Metastatic Pancreatic Carcinoma in the Ovary (tissue), 1 donor: ENCODE data around the genes ADGRB3 and DDX43.

GRCh38 chr6:63573381-63574328, 1.4 kb downstream of the PTP4A1 start:
- PRO-cap: bidirectional peak, plus-strand start at chr6:63573745, minus-strand start at chr6:63573597

GRCh38 chr6:63584250-63584625, 12.0 kb downstream of the PTP4A1 start:
- PRO-cap: no peak

- PRO-cap: no peak
These were observed 97.1 kb downstream of the PHF3 start for GRCh38 chr6:63732521-63733257.

DNA sequence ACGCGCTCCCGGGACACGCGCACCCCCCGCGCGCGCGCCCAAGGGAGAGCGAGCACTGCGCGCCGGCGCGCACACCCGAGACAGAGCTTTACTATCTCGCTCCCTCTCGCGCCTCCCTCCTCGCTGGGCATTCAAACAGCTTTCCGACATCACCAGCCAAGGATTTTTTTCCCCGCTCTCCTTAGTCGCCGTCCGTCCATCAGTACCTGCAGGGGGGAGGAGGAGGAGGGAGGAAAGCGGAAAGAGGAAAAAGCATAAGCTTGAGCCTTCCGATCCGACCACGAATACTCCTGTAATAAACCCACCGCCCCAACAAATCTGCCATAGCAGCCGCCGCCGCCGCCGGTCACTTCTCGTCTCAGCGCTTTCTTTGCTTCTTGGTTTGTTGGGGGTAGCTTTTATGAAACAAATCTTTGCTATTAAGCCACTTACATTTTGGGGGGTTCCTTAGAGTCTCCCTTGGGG, at the start of gene ADGRB3:
Gene ADGRB3 (plus strand): TSS at position 55 of the 465 bp plus-strand sequence.
- PRO-cap: bidirectional peak, plus-strand start at position 130 of the sequence, minus-strand start outside the sequence

- PRO-cap: no peak
These were observed 83.4 kb downstream of the ADGRB3 start for GRCh38 chr6:68718306-68719085.

DNA sequence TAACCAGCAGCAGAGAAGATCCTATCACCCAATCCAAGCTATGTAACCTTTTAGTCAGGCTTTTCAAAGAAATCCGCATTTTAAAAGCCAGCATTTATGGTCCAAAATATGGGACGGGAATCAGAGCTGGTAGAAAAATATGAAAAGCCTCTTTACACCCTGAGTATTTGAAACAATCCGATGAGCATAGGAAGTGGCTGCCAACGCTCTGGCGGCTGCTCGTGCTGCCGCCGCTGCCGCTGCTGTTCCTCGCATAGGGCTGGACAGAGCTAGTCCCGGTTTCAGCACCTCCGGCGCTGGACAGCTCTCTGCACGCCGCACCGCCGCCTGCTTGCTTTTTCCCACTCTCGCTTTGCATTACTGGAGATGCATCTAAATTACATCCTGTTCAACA, 564.0 kb downstream of the LMBRD1 start:
- PRO-cap: unidirectional peak, minus-strand start at position 310 of the sequence

DNA sequence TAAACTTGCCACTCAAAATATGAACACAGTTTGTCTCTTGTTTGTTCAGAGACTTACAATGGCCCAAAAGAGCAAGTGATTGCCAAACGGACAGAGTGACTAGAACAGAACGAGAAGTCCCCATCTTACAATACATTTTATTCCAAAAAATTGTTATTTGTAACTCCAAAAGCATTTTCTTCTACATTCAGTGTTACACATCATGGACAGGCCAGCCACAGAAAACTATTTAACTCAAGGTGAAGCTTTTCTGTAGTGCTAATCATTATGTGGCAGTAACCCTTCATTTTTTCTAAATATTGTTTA, 340.4 kb downstream of the LMBRD1 start:
- PRO-cap: no peak

DNA sequence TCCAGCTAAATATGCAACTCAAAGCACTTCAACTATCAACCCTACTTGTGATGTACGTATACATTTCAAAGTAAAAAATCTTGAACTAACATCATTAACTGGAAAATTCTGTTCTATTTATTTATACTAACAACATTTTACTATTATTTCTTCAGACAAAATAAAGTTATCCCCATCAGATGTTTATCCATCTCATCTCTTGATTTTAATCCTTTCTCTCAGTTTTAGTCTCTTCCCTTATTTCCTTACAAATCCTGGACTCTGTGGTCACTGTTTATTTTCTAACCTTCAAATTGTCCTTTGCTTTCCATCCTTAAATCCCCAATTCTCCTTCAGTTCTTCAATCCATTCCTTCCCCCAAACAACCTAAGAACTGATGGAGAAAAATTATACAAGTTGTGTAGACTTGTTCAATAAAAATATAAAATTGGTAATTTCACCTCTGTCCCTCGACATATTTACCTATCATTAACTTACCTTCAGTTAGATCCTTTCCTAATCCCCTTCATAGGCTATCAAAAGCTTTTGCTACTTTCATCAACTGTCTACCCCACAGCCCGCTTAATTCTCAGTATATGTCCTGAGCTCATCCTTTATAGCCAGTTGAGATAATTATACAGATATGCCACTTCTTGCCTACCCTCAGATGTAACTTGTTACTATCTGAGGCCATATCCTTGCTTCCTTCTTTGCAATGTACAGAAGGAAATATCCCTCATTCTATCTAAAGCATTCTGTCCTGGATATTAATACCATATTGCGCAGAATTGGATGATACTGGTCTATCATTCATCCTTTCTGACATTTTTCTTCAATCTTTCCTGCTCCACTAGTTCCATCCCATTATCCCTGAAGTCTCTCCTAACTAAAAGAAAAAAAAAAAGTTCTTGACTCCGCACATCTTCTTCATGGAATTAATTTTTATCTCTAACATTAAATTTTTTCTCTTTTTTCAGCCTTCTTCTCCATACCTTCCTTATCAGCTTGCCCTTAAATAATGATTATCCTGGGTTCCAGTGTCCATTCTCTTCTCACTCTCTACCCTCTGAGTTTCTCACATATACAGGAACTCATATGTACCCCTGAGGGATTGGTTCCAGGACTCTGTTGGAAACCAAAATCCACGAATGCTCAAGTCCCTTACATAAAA, 102.1 kb downstream of the LMBRD1 start:
- PRO-cap: no peak

DNA sequence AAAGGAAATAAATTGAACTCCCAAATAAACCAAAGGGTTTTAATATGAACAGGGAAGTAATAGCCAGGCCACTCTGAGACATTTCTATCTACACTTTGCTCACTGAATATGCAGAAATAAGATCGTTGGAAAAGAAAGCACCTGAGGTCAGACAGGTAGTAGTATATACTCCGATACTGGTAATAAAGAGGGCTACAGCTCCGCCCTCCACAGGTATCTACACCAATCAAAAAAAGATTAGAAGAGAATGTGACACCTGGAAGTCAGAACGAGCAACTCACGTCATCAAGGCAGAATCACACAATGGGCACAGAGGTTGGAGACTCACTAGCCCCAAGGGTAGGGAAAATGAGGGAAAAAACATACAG, 813 bp downstream of the LMBRD1 start:
- PRO-cap: bidirectional peak, plus-strand start at position 293 of the sequence, minus-strand start at position 139 of the sequence

DNA sequence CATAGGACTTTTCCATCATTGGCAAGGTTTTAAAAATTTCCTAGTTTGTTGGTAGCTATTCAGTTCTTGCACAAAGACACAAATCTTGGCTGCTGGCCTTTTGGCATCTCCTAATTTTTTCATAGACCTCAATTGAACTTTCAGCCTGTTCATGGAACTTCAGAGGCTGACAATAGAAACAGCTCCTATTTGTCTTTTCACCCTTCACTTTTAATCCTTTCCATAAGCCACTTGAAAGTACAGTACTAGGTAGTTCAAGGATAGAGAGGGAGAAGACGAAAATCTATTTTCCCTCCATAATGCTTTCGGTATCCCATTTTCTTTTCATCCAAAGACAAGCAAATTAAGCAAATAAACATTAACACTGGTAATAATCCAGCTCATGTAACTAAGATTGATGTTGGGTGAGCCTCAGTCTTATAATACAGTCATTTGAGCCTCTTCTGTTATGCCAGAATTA, 61.7 kb downstream of the OGFRL1 start:
- PRO-cap: no peak

- PRO-cap: no peak
These were observed 88.2 kb downstream of the OGFRL1 start for GRCh38 chr6:71376775-71377230.

- PRO-cap: no peak
These were observed 190.2 kb downstream of the OGFRL1 start for GRCh38 chr6:71478475-71479513.

DNA sequence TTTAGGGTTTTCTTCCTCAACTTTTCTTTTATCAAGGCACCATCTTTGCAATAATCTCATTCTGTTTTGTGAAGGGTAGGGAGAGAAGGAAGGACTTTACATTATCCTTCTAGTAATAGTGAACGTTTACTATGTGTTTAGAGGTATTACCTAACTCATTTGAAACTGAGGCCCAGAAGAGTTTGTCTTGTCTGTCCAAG, 164.8 kb downstream of the RIMS1 start:
- PRO-cap: no peak

DNA sequence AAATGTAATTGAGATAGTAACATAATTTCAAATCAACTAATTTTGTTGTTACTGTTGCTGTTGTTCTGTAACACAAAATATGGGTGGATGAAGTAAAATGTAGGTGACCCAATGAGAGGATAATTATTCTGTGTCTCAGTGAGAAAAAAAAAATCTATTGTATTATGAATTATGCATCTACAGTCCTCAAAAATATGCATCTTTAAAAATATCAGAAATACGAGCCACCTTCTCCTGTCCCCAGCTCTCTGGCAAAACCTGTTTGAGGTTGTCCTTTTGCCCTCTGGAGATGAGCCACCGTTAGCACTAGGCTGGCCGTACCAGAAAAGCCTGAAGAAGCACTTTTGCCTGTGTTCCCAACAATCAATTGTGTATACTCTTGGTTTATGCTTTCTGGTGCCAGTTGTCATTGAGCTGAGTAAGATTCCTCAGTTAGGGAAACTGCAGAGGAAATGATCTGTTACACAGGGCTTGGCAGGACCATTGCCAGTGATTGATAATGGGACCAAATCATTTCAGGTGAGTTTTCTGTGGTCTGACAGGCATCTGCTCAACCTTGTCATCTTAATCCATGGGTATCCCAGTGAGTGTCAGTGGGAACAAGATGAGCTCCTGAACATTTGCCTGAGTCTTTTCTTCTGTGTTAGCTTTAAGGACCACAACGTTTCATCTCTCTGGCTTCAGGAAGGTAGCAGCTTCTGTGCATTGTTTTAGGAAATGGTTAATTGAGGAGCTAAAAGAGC, 329.9 kb downstream of the RIMS1 start:
- PRO-cap: no peak

DNA sequence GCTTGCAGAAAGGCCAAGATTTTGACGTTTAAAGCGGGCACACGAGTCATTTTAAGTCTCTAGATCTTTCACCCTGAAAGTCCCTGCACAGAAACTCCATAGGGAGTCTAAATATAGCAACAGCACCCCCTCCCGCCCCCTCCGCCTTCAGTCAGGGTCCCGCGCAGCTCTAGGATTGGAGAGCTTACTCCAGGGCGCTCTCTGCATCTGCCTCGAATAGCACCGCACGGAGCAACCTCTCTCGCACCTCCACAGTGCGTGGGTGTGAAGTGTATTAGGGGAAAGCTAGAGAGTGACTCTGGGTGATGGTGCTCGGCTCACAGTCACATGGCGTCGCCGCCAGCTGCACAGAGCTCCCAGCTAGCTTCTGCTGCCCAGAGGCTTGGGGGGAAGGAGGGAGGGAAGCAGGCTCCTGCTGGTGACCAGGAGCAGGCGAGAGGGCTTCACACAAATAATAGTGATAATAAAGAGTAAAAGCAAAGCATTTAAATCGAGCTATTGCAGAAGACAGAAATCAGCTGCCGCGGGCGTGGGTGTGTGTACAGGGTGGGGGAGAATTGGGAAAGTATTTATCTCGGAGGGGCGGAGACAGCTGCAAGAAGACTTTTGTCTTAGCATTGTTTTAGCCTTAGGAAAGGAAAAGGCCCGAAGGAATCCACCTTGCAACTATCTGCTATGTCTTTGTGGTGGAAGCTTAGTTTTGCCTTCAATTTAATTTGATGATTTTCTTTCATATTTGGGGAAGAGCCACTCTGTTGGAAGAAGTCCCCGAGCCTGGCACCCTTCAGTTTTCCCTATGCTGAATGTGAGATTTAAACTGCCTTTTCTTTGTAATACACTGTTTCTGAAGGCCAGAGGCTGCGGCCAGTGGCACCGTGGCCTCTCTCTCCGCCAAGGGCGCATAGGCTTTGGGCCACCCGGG, 1.6 kb upstream of the KCNQ5 start:
- PRO-cap: unidirectional peak, plus-strand start at position 377 of the sequence

GRCh38 chr6:72648298-72648646, 26.4 kb downstream of the KCNQ5 start:
- PRO-cap: no peak

DNA sequence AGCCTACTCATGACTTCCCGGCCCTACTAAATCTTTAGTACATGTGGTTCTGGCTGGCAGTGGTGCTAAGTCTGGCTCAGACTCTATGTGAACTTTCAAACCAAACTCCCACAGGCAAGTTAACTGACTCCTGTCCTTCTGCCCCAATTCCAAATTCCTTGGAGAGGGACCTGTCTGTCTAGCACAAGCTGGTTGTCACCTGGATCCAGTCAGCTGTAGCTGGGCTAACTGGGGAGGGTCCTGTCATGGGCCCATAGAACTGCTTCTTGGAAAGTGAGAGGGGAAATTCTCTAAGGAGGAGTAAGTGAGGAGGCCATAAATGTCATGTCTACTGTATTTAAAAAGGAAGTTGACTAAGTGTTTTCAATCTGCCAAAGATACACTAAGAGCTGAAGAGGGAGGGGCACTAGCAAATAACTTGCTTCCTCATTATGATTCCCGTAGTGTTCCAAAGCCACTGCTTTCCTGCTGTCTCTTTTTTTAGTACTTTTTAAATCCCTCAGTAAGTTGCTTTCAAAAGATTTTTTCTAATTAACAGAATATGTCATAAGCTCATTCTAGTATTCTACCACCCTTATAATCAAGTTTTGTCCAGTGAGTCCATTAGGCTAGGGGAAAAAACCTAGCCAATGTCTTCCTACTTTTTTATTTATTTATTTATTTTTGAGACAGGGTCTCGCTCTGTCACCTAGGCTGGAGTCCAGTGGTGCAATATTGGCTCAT, 240.3 kb downstream of the KCNQ5 start:
- PRO-cap: no peak

GRCh38 chr6:73388698-73389693, 5.6 kb upstream of the DDX43 start:
- PRO-cap: no peak

- PRO-cap: unidirectional peak, plus-strand start at chr6:73394853
These were observed at the start of gene DDX43 for GRCh38 chr6:73394483-73394970. Gene DDX43 (plus strand): TSS chr6:73394828.

DNA sequence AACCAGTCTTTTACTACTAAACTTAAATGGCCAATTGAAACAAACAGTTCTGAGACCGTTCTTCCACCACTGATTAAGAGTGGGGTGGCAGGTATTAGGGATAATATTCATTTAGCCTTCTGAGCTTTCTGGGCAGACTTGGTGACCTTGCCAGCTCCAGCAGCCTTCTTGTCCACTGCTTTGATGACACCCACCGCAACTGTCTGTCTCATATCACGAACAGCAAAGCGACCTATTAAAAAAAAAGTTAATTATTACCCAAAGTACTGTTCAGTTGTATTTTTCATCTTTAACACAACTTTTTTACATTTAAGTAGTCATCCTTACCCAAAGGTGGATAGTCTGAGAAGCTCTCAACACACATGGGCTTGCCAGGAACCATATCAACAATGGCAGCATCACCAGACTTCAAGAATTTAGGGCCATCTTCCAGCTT, 3.1 kb downstream of the EEF1A1 start:
- PRO-cap: no peak